GM23338 (cell line): ENCODE measurements around a stretch of chr6.

- PRO-cap: no peak
- RAMPAGE, long total RNA: no peak
Measured at GRCh38 chr6:154749065-154750477, 16.4 kb downstream of the SCAF8 start.

- PRO-cap: no peak
- RAMPAGE, long total RNA: no peak
Measured at GRCh38 chr6:155182945-155183626, 80.7 kb upstream of the CLDN20 start.

GRCh38 chr6:155256319-155256986 lies 7.4 kb upstream of the CLDN20 start:
- PRO-cap: no peak
- RAMPAGE, long total RNA: no peak

- PRO-cap: no peak
- RAMPAGE, long total RNA: no peak
Measured at GRCh38 chr6:155418545-155418862, 37.1 kb downstream of the NOX3 start.

DNA sequence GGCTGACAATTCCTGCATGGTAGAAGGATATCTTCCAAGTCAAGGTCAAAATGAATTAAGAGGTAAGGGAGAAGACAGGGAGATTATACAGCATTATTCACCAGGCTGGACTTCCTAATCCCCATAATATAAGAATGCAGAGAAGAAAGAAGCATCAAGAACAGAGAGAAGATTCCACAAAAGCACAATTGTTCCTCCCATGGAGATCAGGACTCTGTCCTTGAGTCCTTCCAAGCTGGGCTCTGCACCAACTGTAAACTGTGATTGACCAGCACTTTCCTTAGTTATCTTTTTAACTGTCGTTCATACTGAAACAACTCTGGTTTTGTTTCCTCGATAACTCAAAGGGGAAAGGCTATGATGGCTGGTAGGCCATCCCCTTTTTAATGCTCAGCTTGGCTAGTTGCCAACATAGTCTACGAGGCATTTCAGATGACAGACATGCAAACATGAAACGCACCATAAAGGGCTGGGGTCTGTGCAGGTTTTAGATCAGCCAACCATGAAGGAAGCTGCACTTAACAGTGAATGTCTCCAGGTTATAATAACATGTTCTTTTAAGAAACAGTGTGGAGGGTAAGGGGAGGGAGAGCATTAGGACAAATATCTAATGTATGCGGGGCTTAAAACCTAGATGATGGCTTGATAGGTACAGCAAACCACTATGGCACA lies 497.1 kb upstream of the ARID1B start:
- PRO-cap: no peak
- RAMPAGE, long total RNA: no peak

- PRO-cap: no peak
- RAMPAGE, long total RNA: no peak
Measured at GRCh38 chr6:156932986-156934031, 156.1 kb downstream of the ARID1B start.

DNA sequence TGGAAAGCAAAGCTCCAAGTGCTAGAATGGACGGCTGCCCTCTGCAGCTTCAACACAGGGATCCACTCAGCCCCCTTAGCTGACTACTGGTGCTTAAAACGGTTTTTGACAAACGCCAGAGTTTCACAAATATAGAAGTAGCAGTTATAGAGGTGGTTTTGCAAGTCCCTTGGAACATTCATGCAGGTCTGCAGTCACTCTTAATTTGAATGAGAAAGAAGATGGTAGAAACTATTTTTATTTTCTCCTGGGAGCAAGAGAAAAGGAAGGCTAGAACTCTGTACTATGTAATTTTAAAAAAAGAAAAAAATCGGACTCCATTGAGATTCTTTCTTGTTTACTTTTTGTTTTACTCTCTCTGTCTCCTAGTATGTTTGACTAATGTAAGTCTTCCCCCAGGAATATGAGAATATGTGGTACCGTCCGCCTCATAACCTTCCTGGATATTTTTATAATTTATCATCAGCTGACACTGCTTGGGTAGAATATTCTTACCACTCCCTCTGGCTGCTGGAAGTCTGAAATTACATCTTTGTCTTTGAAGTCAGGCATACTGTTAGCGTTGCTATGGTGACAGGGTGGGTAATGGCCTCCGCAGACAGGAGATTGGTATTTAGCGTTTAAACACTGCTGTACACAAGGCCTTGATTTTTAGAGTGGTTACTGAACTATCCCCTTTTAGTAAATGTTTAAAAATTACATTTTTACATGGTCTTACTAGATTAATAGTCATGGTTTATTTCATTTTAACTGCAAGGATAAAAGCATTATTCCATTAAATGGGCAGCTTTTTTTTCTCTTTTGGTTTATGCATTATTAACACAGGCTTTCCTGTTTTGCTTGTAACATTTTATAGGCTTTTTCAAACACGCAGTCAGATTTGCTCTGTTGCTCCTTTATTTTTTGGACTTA lies 176.3 kb downstream of the ARID1B start:
- PRO-cap: no peak
- RAMPAGE, long total RNA: no peak

DNA sequence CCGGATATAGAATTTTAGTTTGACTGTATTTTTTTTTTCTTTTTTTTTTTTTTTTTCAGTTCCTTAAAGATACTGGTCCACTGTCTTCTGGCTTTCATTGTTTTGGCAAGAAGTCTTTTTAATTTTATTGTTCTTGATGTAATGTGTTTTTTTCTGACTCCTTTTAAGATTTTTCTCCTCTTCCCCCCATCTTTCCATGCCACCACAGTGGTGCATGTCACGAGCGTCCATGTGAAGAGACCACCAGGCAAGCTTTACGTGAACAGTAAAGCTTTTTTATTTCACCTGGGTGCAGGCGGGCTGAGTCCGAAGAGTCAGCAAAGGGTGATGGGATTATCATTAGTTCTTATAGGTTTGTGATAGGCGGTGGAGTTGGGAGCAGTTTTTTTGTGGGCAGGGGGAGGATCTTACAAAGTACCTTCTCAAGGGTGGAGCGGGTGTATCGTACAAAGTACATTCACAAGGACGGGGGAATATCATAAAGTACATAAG lies 198.4 kb downstream of the ARID1B start:
- PRO-cap: unidirectional peak, plus-strand start at position 273 of the sequence
- RAMPAGE, long total RNA: no peak

GRCh38 chr6:157050641-157051280 lies 272.6 kb downstream of the TMEM242 start:
- PRO-cap: no peak
- RAMPAGE, long total RNA: no peak

GRCh38 chr6:157086426-157087141 lies 236.7 kb downstream of the TMEM242 start:
- PRO-cap: no peak
- RAMPAGE, long total RNA: no peak

DNA sequence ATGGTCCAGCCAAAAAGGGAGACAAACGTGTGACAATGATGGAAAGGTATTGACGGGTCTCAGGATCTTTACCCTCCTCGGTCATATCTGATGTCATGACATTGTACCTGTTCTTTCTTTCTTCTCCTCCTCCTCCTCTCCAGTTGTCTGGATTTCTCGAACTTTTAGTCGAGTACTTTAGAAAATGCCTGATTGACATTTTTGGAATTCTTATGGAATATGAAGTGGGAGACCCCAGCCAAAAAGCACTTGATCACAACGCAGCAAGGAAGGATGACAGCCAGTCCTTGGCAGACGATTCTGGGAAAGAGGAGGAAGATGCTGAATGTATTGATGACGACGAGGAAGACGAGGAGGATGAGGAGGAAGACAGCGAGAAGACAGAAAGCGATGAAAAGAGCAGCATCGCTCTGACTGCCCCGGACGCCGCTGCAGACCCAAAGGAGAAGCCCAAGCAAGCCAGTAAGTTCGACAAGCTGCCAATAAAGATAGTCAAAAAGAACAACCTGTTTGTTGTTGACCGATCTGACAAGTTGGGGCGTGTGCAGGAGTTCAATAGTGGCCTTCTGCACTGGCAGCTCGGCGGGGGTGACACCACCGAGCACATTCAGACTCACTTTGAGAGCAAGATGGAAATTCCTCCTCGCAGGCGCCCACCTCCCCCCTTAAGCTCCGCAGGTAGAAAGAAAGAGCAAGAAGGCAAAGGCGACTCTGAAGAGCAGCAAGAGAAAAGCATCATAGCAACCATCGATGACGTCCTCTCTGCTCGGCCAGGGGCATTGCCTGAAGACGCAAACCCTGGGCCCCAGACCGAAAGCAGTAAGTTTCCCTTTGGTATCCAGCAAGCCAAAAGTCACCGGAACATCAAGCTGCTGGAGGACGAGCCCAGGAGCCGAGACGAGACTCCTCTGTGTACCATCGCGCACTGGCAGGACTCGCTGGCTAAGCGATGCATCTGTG lies 117.0 kb downstream of the TMEM242 start:
- PRO-cap: no peak
- RAMPAGE, long total RNA: no peak

DNA sequence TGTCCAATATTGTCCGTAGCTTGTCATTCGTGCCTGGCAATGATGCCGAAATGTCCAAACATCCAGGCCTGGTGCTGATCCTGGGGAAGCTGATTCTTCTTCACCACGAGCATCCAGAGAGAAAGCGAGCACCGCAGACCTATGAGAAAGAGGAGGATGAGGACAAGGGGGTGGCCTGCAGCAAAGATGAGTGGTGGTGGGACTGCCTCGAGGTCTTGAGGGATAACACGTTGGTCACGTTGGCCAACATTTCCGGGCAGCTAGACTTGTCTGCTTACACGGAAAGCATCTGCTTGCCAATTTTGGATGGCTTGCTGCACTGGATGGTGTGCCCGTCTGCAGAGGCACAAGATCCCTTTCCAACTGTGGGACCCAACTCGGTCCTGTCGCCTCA lies 116.3 kb downstream of the TMEM242 start:
- PRO-cap: no peak
- RAMPAGE, long total RNA: no peak

DNA sequence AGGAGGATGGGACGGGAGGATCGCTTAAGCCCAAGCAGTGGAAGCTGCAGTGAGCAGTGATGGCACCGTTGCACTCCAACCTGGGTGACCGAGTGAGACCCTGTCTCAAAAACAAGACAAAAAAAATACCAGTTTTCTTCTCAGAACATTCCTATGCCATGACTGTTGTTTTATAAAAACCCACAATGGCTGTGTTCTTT lies 103.5 kb downstream of the TMEM242 start:
- PRO-cap: no peak
- RAMPAGE, long total RNA: no peak

DNA sequence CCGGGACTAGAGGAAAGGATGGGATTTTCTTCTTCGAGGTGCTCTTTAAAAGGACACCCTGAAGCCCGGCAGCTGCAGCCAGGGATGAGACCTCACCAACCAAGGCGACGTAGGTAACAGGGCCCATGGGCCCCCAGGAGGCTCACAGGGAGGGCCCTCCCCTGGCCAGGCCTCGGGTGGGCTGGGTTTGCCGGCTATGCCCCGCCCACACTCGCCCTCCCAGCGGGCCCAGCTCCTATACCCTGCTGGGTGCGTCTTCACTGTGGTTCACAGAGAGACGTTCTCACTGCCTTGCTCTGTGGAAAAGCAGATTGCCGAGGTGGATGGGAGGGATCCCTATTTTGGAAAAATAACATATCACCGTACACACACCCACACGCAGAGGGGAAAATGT lies 49.7 kb downstream of the TMEM242 start:
- PRO-cap: no peak
- RAMPAGE, long total RNA: no peak

GRCh38 chr6:157274047-157274986 lies 49.0 kb downstream of the TMEM242 start:
- PRO-cap: bidirectional peak, plus-strand start at chr6:157274934, minus-strand start at chr6:157274824
- RAMPAGE, long total RNA: no peak

DNA sequence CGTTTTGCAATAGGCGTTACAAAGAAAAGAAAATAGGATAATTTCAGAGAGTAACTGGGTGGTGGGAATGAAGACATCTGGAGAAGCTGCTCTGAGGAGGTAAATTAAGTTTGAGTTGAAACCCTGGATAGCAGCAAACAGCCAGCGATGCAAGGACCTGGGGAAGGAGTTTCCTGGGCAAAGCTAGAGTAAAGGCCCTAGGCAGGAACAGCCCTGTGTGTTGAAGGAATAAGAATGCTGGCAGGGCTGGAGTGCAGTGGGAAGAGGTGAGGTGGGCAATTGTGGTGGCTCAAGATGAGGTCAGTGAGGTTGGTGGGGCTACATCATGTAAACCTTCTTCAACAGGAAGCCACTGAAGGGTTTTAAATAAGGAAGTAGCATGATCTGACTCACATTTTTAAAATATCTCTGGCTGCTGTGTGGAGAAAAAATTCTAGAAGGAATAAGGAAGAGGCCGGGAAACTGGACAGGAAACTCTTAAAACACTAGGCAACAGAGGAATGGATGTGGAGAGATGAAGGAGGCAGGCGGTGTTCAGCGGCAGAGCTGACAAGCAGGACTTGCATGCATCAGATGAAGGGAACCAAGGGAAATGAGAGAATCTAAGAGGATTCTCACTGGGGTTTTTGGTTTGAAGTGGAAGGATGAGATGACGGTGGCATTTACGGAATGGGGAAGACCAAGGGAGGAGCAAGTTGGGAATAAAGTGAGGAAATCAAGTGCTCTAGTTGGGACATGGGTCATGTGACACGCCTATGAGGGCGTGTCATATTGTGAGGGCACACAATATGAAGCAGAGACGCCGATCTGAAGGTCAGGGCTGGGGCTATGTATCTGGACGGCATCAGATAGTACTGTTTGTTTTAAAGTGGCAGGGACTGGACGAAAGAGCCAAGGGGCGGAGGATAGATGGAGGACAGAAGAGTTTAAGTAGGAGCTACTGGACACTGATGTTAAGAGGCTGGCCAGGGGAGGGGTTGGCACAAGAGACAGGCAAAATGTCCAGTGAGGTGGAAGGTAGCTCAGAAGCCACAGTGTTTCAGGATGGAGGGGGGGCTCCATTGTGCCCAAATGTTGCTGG lies 18.3 kb downstream of the TMEM242 start:
- PRO-cap: no peak
- RAMPAGE, long total RNA: no peak

GRCh38 chr6:157313213-157314394 lies 9.7 kb downstream of the TMEM242 start:
- PRO-cap: no peak
- RAMPAGE, long total RNA: no peak

DNA sequence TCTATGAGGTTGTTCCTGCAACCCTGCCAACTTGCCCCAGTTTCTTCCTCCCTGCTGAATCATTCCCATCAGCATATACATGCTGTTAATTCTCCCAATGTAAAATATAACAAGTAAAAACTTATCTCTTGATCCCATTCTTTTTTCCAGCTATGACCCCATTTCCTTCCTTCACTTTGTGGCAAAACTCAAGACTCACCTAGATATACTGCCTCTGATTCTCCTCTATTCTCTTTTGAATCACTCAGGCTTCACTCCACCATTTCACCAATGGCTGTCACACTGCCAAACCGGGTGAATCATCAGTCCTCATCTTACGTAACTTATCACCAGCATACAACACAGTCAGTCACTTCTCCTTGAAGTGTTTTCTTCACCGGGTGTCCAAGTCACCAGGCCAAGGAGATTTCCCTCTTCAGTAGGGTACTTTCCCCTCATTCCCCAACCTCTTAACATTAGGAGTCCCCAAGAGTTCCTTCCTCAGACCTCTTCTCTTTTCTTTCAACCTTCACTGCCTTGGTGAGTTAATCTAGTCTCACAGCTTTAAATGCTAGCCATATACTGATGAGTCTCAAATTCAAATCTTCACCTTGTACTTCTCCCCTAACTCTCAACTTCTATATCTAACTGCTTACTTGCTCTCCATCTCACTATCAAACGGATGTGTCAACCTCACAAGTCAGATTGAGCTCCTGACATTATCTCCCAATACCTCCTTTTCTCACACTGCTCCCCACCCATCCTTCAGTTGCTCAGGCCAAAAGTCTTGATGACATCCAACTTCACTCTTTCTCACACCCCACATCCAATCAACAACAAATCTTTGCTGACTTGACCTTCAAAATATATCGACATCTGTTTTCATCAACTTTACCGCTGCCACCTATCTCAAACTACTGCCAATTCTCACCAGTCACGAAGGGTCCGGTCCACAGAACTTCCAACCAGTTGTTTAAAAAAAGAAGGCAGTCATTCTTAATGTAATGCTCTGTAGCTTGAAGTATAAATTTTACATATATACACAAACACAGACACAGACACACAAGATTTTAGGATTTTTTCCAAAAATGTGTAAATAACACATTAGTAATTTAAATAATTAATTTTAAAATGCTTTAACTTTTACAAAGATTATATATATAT lies 5.9 kb downstream of the TMEM242 start:
- PRO-cap: no peak
- RAMPAGE, long total RNA: no peak

DNA sequence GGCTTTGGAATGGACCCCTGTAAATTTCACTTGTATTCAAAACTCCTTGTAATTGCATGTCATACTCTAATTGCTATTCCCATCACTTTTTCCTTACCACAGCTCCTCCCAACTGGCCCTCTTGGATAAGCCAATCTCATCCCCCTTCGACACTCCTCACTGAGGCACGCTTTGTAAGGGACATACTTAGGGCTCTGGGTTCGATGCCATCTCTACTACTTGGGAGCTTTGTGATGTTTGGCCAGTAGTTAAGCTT lies 1.4 kb upstream of the ZDHHC14 start:
- PRO-cap: unidirectional peak, plus-strand start at position 152 of the sequence
- RAMPAGE, long total RNA: no peak

DNA sequence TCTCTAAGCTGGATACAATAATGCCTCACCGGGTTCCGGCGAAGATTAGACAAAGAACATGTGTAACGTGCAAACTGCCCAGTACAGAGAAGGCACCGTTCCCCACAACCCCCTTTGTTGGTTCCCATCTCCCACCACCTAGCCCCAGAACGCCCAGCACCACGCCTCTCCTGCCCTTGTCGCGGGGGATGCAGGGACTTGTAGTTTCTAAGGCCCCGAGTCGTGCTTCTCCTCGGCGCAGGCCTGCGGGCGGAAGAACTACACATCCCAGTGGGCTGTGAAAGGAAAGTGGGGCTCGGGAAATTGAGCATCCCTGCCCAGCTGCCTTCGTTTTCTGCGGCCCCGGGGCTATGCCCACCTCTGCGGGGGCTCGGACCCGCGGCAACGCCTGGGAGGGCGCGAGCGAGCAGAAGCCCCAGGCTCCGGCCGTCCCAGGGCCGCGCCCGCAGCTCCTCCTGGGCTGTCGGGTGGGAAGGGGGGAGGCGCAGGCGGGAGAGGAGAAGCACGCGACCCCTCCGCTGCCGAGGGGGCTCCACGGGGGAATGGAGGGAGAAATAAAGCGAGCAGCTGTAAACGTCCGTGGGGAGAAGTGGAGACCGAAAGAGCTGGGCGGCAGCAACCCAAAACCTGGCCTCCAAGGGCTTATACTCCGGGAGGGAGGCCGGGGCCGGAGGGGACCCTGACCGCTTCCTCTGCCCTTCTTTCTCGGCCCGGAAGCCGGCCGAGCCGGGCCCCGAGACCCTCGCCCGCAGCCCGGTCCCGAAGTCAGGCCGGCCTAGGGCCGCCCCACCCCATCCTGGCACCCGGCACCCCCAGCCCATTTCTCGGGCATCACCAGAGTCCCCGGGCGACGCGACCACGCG lies 878 bp upstream of the ZDHHC14 start:
- PRO-cap: bidirectional peak, plus-strand start at position 330 of the sequence, minus-strand start at position 127 of the sequence; unidirectional peak, plus-strand start at position 470 of the sequence; bidirectional peak, plus-strand start at position 842 of the sequence, minus-strand start at position 713 of the sequence
- RAMPAGE, long total RNA: no peak